Osteocyte (in vitro differentiated cells): ENCODE data around the genes GYPC and LIMS2.

- PRO-cap: no peak
Measured at GRCh38 chr2:120722475-120723167, 13.0 kb upstream of the GLI2 start.

GRCh38 chr2:121015606-121016768 lies 269.0 kb downstream of the TFCP2L1 start:
- PRO-cap: no peak

GRCh38 chr2:121283460-121283874 lies 1.5 kb downstream of the TFCP2L1 start:
- PRO-cap: no peak

DNA sequence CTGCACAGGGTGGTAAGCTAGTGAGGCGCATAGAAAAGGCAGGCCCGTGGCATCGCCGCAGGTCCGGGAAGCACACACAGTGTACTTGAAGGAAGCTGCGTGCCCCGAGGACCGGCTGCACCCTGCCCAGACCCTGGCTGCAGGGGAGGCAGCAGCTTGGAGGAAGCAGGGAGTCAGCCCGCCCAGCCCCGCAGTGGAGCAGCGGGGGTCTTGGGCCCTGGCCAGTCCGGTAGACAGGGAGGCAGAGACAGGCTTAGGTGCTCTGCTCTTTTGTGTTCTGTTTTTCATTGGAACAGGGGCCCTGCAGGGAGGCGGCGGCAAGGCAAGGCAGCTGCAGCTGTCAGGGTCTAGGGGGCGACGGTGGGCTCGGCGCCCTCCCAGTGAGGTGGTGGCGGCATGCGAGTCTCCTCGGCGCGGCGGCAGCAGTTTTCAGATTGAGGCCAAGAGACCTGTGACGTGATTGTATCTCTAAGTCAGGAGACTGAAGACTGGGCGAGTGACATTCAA lies 53.3 kb upstream of the TFCP2L1 start:
- PRO-cap: no peak

DNA sequence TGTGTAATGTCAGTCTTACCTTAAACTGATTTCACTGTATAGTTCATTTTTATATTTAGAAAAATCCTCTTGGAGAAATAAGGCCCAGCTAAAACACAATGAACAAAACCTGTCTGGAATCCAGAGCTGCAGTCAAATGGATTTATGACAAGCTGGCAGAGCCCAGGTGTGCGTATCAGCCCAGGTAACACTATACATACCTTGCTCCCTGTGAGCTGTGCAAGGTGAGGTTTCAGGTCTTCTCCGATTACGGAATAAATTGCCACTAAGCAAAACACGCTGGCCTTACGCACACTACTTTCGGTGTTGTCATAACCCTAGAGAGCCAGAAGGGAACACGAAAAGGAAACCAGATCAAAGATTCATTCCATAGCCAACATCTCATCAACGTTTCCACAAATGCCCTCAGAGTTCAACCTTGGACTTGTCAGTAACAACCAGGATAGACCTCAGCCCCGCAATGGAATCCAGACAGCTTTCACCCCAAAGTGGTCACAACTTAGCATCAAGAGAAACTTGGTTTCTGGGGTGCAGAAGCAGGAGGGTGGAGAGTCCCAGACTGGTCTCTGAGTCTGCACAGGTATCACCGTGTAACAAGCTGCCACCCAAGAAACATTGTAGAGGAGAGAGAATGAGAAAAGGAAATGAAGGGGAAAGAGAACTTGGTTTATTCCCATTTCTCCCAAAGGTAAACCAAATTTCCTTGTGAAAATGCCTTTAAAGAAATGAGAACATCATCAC lies 62.0 kb upstream of the TFCP2L1 start:
- PRO-cap: no peak

GRCh38 chr2:121429946-121430652 lies 145.1 kb upstream of the TFCP2L1 start:
- PRO-cap: no peak

DNA sequence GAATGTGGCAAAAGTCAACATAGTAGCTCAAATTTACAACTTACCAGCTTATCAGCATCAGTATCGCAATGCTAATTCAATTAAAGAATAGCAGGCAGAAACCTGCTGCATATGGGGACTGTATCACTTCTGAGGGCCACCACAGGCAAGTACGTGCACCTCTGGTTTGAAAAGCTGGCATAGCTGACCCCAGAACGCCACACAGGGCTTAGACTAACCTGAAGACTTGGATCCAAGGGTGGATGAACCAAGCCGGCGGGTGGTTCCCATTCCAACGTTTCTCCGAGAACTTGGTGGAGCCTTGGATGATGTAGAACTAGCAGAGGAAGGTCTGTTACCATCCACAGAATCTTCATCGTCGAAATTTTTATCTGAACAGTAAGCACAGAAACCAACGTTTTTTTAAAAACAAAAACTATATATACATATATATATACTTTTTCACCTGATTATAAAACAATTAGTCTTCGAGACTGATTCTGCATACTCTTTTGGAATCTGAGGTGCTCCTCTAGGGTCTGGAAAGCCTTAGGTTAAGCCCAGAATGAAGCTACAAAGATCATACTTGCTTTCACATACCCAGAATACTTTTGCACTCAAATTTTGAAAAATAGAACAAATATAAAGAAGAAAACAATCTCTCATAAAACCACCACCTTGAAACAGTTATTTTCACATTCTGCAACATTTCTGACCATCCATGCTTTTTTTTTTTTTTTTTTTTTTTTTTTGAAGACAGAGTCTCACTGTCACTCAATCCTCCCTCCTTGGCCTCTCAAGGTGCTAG lies 179.5 kb downstream of the CLASP1 start:
- PRO-cap: no peak

GRCh38 chr2:121489987-121490495 lies 159.2 kb downstream of the CLASP1 start:
- PRO-cap: no peak

DNA sequence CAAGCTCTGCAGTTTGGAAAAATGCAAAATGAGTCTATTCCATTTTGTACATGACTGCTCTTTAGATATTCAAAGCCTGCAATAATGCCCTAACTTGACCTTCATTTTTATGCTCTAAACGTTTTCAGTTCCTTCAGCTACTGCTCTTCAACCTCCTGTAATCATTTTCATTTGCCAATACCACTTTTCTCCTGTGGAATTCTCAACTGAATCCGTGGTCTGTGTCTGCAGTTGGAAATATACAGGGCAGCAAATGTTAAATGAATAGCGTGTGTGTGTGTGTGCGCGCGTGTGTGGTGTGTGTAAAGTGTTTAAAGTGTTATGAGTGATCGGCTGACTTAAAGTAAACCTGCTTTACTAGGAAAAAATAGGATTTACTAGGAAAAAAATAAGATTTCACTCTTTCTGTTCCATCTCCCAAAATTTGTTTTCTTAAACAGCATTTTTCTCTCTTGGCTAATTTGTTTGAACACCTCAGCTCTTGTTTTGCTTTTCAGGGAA lies 130.1 kb downstream of the CNTNAP5 start:
- PRO-cap: no peak

GRCh38 chr2:126534472-126535006 lies 121.4 kb upstream of the GYPC start:
- PRO-cap: no peak

- PRO-cap: no peak
Measured at GRCh38 chr2:126644509-126645086, 11.4 kb upstream of the GYPC start.

GRCh38 chr2:126655551-126656407 lies at the start of gene GYPC:
Gene GYPC, plus strand, starts transcription at chr2:126656158.
- PRO-cap: no peak

DNA sequence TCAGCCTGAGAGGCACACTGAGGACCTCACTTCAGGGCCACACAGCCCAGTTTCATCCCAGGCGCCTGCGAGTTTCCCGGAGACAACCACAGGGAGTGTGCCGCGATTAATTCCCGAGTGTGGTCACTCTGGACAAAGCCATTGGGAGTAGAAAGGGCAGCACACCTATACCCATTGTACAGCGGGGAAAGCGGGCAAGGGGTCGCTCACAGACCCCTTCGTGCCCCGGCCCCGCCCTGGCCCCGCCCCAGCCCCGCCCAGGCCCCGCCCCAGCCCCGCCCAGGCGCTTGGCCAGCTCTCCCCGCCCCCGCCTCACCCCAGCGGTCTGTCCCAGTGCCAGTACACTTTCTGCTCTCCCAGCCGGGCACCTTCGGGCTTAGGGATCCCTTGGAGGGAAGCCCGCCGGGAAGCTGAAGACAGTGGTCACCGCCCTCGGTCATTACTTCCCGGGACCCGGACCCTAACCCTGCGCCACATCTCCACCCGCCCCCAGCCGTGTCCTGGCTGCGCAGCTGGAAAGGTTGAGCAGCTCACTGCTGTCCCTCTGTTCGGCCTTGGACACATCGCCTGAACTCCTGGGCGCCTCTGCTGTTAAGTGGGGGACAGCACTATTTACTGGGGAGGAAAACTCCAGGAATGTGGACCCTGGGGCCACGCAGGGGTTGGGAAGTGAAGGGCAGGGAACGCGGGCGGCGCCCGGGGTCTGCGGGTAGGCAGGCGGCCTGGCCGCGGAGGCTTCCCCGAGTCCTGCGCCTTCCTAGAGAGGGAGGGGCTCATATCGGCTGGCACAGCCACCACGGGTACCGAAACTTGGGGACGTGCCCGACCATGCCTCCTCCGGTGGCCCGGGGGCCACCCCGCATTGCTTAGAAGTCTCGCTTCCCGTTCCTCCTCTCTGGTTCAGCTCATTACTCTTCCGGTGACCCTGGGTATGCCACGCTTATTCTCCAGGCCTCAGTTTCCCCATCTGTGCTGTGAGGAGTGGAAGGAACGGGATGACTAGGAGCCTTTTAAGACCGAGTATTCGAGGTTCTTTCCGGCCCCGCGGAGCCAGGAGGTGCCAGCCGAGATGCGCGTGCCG lies 120.9 kb downstream of the GYPC start:
- PRO-cap: no peak

DNA sequence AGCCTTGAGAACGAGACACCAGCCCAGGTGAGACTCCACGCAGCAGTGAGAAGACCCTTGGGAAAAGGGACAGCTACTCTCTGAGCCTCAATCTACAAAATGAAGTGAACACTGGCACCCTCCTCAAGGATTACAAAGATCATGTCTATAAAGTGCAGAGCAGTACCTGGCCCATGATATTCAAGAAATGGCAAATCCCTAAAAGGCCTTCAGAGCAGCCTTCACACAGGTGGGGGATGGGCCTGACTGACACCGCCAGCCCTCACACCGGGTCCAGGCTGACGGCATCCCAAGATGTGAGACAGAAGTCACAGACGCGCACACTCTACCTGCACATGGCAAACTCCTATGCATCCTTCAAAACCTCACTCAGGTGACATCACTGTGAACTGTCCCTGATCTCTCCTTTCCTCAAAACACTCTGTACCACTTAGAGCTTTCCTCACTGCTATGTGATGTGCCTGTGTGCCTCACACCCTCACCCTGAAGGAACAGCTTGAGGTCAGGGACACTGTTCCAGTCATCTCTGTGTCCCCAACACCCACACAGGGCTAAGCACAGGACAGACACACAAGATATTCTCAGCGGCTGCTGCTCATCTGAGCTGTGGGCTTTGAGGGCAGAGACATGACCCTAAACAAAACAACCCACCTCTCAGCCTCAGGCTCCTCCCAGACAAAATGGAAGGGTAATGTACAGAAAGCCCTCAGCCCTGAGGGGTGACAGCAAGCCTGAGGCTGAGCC lies 27.6 kb downstream of the BIN1 start:
- PRO-cap: no peak

GRCh38 chr2:127165441-127165898 lies 54.6 kb downstream of the CYP27C1 start:
- PRO-cap: no peak

DNA sequence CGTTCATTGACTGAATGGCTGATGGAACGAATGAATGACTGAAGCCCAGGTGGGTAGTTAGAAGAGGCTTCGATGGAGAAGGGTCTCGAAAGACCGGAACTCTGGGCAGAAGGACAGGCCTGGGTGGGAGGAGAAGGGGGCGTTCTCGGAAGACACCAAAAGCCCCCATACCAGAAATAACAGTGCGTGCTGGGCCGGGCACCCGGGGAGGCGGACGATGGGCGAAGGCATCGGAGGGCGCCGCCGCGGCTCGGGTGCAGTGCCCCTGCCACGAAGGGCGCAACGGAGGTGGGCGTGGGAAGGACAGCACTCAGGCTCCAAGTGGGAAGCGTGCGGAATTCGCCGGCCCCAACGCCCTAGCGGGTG lies 1.5 kb downstream of the CYP27C1 start:
- PRO-cap: unidirectional peak, plus-strand start at position 182 of the sequence; bidirectional peak, plus-strand start outside the sequence, minus-strand start at position 267 of the sequence

GRCh38 chr2:127382475-127383317 lies 5.1 kb downstream of the MAP3K2 start:
- PRO-cap: no peak

- PRO-cap: no peak
Measured at GRCh38 chr2:127620621-127621216, 25.2 kb upstream of the GPR17 start.

DNA sequence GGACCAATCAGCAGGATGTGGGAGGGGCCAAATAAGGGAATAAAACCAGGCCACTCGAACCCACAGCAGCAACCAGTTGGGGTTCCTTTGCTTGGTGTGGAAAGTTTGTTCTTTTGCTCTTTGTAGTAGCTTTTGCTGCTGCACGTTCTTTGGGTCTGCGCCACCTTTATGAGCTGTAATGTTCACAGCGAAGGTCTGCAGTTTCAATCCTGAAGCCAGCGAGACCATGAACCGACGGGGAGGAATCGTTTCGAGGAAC lies 14.2 kb downstream of the GPR17 start:
- PRO-cap: no peak

- PRO-cap: bidirectional peak, plus-strand start at chr2:127675666, minus-strand start at chr2:127675530; unidirectional peak, minus-strand start at chr2:127675762
Measured at GRCh38 chr2:127675366-127676048, at the start of gene LIMS2. Gene LIMS2, minus strand, starts transcription at chr2:127675530.